ENCODE data around the genes NUDT4 and CRADD.

- RRBS: no CpG with 5 or more reads among the region's 4 CpGs
These were observed 156.6 kb upstream of the PLEKHG7 start for GRCh38 chr12:92546128-92546638.

DNA sequence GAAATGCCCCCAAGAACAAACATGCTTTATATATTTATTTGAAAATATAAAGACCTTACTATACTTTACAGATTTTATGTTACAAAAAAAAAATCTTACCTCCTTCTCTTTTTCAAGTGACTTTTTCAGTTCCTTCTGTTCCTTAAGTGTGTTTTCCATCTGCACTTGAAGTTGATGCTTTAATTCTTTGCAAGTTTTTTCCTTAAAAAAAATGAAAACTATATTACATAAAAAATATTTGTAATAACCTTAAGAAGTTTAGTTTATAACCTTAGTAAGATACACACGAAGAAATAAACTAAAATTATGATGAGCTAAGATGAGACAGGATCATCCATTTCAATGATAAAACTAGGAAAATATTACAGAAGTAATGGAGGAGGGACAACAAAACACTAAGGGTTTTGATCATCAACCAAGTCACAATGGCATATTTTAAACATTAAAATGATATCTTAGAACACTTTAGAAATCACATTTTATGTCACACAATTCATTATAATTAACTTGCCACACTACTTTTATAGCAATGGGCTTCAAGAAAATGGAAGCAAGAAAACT is 98.8 kb downstream of the PLEKHG7 start:
- RRBS: no CpG with 5 or more reads among the region's 1 CpG

DNA sequence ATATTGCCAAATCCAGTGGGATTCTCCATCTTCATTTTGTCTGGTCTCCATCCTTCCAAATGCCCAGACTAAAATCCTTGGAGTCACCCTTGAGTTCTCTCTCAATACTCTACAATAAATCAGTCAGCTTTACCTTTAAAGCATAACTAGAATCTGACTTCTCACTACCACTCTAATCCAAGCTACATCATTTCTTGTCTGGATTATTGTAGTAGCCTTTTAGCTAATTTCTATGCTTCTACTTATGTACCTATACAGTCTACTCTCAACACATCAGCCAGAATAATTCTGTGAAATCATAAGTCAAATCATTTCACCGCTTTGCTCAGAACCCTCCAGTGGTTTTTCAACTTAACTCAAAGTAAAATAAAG is 105.0 kb downstream of the EEA1 start:
- RRBS: no CpG with 5 or more reads among the region's 1 CpG

DNA sequence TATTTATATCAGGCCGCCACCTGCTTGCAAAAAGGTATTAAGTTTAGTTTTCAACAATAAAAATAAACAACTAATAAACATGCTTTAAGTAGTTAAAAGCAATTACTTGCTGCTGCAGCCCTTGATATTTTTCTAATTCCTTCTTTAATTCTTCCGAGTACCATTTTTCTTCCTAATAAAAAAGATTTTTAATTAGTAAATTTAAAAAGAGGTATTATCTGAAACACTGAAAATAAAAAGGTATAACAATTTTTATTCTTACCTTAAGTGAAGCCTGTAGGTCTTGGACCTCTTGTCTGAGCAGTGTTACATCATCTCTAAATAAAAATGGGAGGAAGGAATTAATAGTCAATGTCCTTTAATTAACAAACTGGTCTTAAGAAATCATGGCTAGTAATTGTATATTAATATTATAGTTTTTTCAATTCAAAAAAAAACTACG is 71.9 kb downstream of the EEA1 start:
- RRBS: no CpG with 5 or more reads among the region's 3 CpGs

- RRBS: no CpG with 5 or more reads among the region's 5 CpGs
These were observed 58.8 kb upstream of the EEA1 start for GRCh38 chr12:92987799-92988323.

DNA sequence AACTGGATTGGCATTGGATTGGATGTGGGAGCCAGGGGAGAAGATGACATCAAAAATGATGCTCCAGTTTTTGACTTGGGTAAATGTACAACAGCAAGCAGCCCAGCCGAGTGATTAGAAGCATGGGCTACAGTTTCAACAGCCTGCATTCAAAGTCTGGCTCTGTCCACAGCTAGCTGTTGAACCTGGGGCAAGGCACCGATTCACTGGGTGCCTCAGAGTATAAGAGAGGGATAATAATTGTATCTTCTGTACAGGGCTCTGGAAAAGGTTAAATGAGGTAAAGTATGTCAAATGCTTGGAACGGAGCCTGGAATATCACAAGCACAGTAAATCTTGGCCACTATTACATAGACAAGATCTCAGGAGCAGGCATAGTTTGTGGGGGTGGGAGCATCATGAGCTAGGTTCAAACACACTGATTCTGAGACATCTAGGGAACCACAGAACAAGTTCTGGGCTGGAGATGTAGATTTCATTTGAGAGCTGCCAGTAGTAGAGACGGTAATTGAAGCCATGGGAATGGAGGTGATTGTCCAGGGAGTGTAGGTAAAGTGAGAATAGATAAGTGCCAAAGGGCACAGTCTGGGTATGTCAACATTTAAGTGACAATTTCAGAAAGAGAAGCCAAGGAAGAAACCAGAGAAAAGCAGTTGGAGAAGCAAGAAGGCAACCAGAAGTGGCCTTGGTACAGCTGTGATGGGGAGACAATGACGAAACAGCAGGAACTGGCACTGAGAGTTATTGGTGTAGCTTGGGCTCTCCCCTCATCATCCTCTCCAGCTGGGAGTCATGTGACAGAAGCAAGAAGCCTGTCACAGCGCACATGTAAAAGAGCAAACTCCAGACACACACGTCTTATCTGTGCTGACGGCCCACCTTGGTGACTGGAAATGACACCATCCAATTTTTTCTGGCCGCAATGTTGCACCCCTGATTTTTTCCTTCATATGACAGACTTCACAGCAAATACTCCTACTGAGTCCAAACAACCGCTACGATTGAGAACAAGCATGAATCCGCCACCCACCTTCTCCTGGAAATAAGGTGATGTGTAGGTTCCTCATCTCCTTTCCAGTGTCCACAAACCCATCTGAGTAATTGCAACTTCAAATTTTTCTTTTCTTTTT is 203.4 kb upstream of the NUDT4 start:
- RRBS: no CpG with 5 or more reads among the region's 12 CpGs

- RRBS: no CpG with 5 or more reads among the region's 8 CpGs
These were observed 60.5 kb upstream of the NUDT4 start for GRCh38 chr12:93317089-93317690.

DNA sequence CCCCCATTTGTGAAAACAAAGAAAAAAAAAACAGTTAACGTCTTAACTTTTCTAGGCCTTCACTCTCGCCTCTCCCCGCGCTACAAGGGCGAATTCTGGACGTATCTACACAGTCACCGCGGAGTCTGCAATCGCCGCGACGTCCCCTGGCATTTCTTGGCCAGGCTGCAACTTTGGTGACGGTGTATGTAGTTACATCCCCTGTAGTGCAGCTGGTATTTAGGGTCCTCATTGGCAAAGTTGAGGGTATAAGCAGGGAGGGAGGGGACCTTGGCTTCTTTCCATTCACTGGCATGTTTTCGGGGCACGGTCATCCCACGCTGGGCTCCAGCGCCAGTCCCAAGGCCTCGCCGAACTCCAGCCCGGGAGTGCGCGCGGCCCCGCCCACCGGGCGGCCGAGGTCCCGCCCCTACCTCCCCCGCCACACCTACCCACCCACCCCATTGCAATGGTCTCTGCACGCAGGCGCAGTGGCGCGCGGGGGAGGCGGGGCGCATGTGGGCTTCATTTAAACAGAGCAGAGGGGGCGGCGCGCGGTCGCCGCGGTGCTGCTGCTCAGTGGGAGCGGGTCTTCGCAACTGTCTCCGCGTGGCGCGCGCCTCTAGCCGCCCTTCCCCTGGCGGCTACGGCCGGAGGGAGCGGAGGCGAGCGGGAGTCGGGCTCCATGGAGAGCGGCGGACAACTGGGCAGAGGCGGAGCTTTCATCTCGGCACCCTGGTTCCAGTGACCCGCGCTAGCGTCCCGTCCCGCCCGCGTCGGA is at the start of gene NUDT4:
TSS of gene NUDT4 (plus strand) at position 536 of the 760 bp plus-strand sequence.
- RRBS: no CpG with 5 or more reads among the region's 70 CpGs

- RRBS: no CpG with 5 or more reads among the region's 4 CpGs
These were observed 21.3 kb downstream of the SOCS2 start for GRCh38 chr12:93593702-93594237.

DNA sequence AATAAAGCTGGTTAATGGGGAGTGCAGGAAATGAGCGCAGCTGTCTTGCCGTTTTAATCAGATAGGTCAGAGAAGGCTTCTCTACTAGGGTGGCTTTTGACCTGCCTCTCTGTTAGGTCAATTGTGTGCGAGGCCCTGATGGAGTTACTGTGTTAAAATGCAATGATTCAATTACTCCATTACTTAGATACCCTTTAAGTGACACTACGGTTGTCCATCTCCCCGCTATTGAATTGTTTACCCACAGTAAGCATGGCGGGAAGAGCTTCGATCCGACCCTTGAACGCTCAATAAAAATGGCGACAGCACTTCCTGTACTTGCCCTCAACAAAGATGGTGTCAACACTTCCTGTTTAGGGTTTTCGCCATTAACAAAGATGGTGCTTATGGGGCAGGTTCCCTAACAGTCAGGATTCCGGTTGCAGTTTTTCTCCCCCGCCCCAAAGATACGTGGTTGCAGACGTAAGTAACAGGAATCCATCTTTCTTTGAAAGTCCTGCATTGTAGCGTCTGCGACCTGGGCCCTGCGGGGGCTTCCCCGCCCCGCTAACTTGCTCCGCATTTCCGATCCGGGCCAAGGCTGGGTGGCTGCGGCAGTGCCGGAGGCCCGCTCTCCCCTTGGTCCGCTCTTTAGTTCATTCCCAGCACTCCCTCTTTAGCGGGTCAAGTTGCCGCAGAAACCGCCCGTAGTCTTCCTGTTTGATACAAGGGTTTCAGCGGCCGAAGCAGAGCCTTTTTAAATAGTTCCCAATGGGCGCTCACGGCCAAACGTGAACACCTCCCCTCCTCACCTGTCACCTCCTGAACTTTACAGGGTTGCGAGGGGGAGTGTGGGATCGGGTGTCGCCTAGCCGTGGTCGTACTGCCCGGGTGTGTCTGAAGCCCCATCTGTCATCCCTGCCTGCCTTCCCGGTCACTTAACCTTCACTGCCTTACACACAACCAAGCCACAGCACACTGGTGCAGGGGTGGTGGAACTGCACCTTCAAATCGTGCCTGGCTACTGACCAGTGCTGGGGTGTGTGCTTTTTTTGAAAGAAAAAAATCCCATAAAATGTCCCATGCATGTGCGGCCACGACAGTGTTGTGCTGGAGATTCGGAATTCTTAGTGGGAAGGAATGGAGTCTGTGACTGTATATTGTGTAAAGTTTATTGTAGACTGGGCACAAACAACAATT is at the start of gene CRADD:
TSS of gene CRADD (plus strand) at position 365 of the 1,179 bp plus-strand sequence.
- RRBS: 0% methylated on average over 1 of the region's 47 CpGs

DNA sequence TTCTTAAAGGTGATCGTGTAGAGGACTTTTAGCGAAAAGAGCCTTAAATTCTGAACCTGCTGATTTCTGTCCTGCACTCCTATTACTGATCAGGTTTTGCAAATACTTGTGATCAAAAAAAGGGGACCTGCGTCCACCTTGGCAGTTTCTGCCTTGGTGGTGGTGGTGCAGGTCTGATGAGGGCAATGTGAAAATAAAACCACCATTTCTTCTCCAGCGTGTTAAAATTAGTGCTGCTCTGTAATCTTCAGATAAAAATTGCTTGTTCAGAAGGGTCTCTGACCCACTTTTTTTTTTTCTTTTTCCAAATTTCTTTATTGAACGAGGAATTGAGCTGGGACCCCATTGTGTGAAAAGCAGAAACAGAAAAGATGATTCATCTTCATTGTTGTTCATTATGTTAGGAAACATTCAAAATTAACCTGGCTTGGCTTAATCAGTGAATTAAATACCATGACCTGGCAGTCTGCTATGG is 1.1 kb downstream of the CRADD start:
- RRBS: no CpG with 5 or more reads among the region's 5 CpGs

- RRBS: no CpG with 5 or more reads among the region's 1 CpG
These were observed 14.7 kb downstream of the CRADD start for GRCh38 chr12:93691754-93692465.

DNA sequence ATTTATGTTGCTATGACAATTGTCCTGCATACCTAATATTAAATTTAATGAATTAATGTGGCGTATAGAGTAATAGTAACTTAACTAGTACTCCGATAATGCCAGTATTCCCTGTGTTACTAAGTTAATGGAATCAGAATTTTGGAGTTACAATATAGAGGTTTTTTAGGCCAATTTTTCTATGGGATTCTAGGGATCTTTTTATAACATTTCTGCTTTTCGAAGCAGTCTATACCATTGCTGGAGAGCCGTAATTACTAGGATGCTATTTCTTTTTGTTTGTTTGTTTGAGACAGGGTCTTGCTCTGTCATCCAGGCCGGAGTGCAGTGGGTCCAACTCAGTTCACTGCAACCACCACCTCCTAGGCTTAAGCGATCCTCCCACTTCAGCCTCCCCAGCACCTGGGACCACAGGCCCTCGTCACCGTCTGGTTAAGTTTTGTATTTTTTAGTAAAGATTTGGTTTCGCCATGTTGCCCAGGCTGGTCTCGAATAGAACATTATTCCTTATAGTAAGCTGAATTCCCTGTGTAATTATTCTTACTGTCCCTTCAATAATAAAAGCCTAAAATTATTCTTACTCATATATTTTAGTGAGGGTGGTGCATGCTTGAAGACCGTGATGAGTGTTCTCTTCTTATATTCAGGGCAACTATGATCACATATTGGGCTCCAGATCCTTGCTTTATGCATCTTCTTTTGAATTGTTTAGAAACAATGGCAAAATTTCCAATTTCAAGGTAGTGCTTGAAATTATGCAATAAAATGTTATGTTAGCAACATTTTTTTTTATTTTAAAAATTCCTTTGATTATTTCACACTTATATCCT is 66.1 kb downstream of the CRADD start:
- RRBS: no CpG with 5 or more reads among the region's 11 CpGs

- RRBS: no CpG with 5 or more reads among the region's 4 CpGs
These were observed 96.0 kb downstream of the CRADD start for GRCh38 chr12:93773112-93773667.

GRCh38 chr12:94047573-94048390 is 100.6 kb upstream of the PLXNC1 start:
- RRBS: no CpG with 5 or more reads among the region's 9 CpGs

GRCh38 chr12:94276555-94277162 is 128.3 kb downstream of the PLXNC1 start:
- RRBS: no CpG with 5 or more reads among the region's 7 CpGs

GRCh38 chr12:94336140-94336410 is 123.6 kb downstream of the CEP83 start:
- RRBS: no CpG with 5 or more reads among the region's 1 CpG

- RRBS: no CpG with 5 or more reads among the region's 6 CpGs
These were observed 70.4 kb downstream of the CEP83 start for GRCh38 chr12:94389206-94389715.

DNA sequence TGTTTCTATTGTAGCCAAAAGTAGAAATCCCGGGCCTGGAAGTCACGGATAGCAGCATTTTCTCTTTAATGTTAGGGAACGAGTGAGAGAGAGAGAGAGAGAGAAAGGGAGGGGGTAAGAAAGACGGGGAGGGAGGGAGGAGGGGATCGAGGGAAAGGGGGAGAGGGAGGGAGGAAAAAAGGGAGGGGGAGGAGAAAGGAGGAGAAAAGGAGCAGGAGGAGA is 34.8 kb downstream of the CEP83 start:
- RRBS: no CpG with 5 or more reads among the region's 5 CpGs

DNA sequence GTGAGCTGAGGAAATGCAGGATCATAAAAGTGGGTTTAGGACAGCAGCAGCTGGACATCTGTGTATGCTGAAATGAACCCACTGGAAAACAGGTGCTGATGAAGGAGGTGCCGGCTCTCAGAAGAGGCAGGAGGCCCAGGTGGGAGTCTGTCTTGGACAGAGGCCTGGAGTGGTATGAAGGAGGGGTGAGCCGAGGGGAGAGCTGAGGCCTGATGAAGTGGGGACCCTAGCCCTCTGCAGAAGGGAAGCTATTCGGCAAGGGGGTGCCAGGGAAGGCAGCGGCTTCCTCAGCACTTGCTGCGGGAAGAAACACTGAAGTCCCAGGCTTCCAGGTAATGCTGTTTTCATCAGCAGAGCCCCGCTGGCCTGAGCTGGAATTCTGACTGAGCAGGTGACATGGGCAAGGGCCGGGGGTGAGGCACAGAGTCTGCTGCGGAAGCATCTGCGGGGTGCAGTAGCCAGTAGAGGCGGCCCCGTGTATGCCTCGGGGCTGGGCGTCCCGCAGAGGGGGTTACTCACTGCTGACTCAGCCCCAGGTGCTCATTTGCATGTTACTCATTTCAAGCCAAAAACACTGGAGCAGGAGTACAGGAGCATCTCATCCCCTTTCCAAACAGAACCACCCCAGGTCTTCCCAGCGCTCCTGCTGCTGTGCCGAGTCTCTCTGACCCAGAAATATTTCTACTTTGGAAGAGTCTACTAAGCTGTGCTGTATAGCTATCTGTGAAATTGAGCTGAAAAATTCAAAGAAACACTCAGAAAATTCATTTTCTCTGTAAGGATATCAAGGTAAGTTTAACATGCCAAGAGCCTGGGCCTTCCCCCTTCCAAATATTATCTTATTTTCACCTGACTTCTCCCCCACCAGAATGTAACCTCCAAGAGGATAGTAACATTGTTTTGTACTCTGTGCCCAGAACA is 89.5 kb downstream of the TMCC3 start:
- RRBS: no CpG with 5 or more reads among the region's 16 CpGs